ENCODE measurements around a stretch of chr10.

DNA sequence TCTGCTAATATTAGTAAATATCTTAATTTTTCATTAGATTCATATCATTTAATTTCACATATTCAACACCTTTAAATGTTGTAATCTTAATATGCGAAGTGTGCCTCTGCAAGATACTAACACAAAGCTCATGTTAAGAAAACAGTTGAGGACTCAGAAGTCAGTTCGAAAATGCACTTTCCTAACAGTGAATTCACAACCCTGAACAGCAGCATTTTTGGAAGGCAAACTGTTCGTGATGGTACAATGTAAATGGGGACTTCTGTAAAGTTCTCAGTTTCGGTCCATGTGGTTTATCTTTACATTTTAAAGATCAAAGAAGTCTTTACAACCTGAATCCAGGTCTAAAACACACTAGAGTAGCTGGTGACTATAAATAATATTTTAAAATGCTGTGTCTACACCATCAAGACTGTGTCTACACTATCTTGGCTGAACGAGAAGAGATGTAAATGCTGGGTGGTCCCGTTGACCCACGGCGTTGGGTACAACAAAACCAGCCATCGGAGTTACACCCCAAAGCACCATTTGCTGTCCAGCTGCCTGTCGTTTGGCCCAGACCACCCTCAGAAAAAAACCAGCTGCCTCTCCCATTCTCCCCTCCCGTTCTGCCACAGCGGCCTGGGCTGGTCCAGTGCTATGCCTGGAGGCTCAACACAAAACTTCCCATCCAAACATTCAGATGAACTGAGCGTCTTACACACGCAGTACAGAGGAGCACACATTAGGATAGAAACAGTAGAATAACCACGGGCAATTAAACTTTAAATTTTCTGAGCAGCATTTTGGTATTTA lies 42.9 kb downstream of the MKI67 start:
- RRBS, 2 experiments, result no CpG with 5 or more reads among the region's 15 CpGs
CAGE:
- cytosol, long polyA minus RNA, result no peak
- cytosol, long polyA plus RNA, result no peak
- long polyA plus RNA, result no peak
- nucleus, long polyA minus RNA, result no peak
- nucleus, long polyA plus RNA, result no peak

DNA sequence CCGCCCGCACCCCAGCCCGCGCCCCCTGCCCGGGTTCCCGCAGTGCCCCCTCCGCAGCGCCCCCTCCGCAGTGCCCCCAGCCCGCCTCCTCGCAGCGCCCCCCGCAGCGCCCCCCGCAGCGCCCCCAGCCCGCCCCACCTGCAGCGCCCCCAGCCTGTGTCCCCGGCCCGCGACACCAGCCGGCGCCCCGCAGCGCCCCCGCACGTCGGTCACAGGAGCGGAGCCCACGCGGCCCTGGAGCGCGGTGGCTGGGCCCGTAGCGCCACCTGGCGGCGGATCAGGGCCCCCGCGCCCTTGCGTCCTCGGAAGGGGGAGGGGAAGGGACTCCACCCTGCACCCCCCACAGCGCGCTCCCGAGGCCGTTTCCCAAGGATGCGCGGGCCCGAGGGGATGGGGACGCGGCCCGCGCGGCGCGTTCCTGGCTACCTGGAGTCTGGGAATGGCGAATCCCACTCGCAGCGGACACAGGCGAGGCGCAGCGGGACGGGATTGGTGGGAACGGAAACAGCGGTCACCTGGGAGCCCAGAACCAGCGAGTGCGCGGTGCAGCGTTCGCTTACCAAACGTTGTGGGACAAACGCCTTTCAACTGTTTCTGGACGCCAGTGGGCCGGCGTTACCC lies 23.8 kb upstream of the MKI67 start:
- RRBS, 2 experiments, result no CpG with 5 or more reads among the region's 74 CpGs
CAGE:
- cytosol, long polyA minus RNA, result no peak
- cytosol, long polyA plus RNA, result no peak
- long polyA plus RNA, result no peak
- nucleus, long polyA minus RNA, result no peak
- nucleus, long polyA plus RNA, result no peak

- RRBS, 2 experiments, result no CpG with 5 or more reads among the region's 22 CpGs
CAGE:
- cytosol, long polyA minus RNA, result no peak
- cytosol, long polyA plus RNA, result no peak
- long polyA plus RNA, result no peak
- nucleus, long polyA minus RNA, result no peak
- nucleus, long polyA plus RNA, result no peak
These were observed 71.4 kb downstream of the EBF3 start for GRCh38 chr10:129892499-129893244.

DNA sequence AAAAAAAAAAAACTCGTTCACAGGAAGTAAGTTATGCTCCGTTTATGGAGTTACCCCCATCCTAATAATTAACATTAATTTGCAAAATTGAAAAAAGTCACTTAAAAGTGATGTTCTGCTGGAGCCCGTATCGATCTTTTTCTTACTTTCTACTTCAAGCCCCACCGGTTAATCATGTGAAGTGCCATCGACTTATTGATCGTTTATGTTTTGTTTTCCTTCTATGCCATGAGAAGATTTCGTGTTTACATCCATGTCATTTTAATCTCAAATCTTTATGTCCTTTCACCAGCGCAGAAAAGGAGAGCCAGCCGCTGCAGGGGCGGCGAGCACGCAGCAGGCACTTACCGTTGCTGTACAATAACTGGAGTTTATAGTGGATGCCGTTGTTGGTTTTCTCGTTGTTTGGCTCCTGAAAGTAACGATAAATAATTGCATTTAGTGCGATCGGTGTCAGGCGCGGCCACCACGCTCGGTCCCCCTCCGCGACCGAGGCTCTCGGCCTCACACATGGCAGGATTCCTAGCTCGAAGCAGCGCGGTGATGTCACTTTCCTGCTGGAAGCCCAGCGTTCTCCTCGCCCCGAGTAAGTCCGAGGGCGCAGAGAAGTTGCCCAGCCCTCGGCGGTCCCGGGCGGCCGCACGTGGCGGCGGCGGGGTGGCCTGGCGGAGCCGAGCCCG lies 1.3 kb downstream of the EBF3 start:
- RRBS, 2 experiments, result 36 to 37% methylated on average over 8 of the region's 47 CpGs
CAGE:
- cytosol, long polyA minus RNA, result no peak
- cytosol, long polyA plus RNA, result no peak
- long polyA plus RNA, result no peak
- nucleus, long polyA minus RNA, result no peak
- nucleus, long polyA plus RNA, result no peak

GRCh38 chr10:130108819-130109410 lies 1.7 kb downstream of the C10orf143 start:
- RRBS, 2 experiments, result no CpG with 5 or more reads among the region's 6 CpGs
CAGE:
- cytosol, long polyA minus RNA, result no peak
- cytosol, long polyA plus RNA, result no peak
- long polyA plus RNA, result no peak
- nucleus, long polyA minus RNA, result no peak
- nucleus, long polyA plus RNA, result no peak

DNA sequence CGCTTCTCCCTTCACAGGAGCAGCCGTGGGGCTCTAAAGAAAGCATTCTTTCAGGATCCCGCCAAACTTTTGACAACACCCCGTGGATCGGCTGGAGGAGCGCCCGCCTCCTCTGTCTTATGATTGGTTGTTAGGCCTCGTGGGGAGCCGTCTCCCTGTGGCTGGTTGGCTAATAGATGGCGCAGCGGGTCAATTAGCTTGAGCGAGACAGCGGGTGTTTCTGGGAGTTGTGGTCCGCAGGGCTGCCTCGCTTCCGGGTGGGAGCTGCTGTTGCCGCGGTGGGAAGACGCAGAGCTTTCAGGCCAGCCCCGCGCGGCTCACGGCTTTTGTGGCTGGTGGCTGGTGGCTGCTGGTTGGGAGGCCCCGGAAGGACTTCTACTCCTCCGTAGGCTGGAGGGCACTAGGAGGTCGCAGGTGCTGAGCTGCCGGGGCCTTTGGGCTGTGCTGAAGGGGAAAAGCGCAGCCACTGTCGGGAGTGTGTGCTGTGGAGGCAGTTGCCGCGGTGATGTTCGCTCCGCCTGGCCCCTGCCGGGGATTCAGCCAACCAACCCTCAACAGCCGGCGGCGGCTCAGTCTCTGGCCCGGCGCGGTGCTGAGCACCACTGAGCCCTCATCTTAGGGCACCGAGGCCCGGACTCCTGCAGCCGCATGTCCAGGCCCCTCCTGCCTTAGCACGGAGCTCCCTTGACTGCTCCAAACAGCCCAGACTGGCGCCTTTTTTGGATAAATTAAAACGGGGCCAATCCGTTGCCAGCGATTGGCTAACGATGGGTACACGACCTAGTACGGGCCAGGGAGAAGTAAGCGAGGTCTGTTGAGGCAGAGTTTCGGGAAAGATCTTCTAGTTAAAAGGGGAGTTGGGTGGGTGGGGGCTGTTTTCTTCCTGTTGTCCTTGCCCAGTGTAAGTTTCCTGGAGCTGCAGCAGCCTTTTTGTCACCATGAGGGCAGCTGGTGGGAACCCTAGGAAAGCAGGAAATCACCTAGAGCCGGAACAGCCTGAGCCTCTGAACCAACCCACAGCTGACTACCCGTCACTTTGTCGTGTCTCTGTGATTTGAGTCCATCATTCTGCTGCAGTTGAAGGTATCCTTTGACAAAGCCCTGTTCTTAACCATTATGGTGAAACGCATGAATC lies 771 bp upstream of the C10orf143 start:
- RRBS, 2 experiments, result 1 to 2% methylated on average over 15 to 19 of the region's 57 CpGs
CAGE:
- cytosol, long polyA minus RNA, result no peak
- cytosol, long polyA plus RNA, result no peak
- long polyA plus RNA, result no peak
- nucleus, long polyA minus RNA, result start-site peak on the plus strand centred at position 867 of the sequence, 7 bp wide, 5 reads
- nucleus, long polyA plus RNA, result no peak

GRCh38 chr10:130127625-130128220 lies 8.5 kb upstream of the GLRX3 start:
- RRBS, 2 experiments, result no CpG with 5 or more reads among the region's 10 CpGs
CAGE:
- cytosol, long polyA minus RNA, result no peak
- cytosol, long polyA plus RNA, result no peak
- long polyA plus RNA, result no peak
- nucleus, long polyA minus RNA, result no peak
- nucleus, long polyA plus RNA, result no peak

DNA sequence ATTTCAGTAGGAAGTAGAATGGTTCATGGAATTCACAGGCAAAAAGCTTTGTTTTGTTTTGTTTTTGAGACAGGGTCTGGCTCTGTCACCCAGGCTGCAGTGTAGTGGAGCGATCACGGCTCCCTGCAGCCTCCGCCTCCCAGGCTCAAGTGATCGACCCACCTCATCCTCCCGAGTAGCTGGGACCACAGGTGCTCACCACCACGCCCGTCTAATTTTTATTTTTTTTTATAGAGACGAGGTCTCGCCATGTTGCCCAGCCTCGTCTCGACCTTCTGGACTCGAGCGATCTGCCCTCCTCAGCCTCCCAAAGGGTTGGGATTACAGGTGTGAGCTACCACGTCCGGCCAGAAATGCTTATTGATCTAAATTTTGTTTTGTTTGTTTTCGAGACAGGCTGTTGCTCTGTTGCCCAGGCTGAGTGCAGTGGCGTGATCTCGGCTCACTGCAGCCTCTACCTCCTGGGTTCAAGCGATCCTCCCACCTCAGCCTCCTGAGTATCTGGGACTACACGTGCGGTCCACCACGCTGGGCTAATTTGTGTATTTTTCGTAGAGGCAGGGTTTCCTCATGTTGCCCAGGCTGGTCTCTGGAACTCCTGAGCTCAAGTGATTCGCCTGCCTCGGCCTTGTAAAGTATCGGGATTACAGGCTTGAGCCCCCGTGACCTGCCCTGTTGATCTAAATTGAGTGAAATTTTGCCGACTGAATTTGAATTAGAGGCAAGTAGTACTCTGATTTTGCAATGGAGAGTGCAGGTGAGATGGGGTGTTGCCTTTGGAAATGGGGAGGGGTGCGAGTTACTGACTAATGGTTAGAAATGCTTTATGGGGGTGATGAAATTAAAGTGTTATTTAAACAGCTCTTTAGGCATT lies 1.7 kb downstream of the GLRX3 start:
- RRBS, 2 experiments, result no CpG with 5 or more reads among the region's 29 CpGs
CAGE:
- cytosol, long polyA minus RNA, result no peak
- cytosol, long polyA plus RNA, result no peak
- long polyA plus RNA, result no peak
- nucleus, long polyA minus RNA, result no peak
- nucleus, long polyA plus RNA, result no peak

DNA sequence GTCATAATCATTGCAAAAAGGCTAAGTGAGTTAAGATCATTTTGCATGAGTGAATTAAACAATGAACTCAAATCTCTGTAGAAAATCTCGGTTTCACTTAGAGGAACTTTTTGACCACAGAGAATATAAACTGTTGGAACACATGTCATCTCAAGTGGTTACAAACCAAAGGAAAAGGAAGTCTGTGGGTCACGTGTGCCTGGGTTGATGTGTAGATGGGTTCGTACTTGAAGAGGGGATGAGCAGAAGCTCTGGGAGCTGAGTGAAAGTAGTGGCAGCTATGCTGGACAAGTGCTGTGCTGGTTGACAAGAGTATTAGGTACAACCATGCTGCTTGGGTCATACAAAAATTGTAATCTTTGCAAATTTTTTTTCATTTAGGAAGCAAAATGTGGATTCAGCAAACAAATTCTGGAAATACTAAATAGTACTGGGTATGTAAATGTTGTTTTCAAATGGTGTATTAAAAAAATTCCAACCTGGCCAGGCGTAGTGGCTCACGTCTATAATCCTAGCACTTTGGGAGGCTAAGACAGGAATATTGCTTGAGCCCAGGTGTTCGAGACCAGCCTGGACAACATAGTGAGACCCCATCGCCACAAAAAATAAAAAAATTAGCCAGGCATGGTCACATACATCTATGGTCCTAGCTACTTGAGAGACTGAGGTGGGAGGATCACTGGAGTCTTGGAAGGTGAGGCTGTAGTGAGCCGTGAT lies 35.2 kb downstream of the GLRX3 start:
- RRBS, 2 experiments, result no CpG with 5 or more reads among the region's 8 CpGs
CAGE:
- cytosol, long polyA minus RNA, result no peak
- cytosol, long polyA plus RNA, result no peak
- long polyA plus RNA, result no peak
- nucleus, long polyA minus RNA, result no peak
- nucleus, long polyA plus RNA, result no peak

DNA sequence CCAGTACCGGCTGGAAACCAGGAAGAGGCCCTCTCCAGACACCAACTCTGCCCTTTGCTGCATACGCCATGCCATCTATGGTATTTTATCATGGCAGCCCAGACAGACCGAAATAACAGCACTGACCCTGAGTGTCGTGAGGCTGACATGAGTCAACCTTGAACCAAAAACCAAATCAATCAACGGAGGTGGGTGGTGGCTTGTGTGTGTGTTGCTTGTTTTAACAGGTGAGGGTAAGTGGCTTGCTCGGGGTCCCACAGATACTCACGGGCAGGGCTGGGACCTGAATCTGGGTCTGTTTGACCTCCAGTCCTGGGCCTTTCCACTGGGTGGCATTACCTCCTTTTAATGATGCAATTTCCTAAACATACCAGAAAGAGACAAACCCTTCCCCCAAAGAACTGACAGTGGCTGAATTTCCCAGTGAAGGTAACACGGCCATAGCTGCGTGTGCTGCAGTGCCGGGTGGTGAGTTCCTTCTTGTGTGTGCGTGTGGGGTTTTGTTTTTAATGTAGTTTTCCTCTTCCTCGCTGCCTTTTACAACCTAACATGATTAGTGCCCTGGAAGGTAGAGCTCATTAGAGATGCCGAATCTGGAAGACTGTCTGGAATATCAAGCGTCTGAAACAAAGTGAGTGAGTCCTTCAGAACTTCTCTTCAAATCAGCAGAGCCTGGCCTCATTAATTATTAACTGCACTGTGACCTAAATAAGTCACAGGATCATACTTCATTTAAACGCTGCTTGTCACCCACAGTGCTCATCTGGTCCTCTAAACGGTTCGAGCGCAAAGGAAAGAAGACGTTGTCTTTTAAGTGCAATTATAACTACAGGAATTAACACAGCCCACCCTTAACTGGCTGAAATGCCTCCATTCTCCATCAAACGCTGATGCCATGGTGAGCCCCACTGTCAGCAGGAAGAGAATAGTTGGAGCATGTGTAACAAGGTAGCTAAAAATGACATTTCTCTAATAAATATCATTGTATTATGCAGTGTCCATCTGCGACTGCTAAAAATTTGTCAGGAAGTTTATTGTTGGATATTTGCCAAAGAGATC lies 166.1 kb upstream of the TCERG1L start:
- RRBS, 2 experiments, result no CpG with 5 or more reads among the region's 21 CpGs
CAGE:
- cytosol, long polyA minus RNA, result no peak
- cytosol, long polyA plus RNA, result no peak
- long polyA plus RNA, result no peak
- nucleus, long polyA minus RNA, result no peak
- nucleus, long polyA plus RNA, result no peak

DNA sequence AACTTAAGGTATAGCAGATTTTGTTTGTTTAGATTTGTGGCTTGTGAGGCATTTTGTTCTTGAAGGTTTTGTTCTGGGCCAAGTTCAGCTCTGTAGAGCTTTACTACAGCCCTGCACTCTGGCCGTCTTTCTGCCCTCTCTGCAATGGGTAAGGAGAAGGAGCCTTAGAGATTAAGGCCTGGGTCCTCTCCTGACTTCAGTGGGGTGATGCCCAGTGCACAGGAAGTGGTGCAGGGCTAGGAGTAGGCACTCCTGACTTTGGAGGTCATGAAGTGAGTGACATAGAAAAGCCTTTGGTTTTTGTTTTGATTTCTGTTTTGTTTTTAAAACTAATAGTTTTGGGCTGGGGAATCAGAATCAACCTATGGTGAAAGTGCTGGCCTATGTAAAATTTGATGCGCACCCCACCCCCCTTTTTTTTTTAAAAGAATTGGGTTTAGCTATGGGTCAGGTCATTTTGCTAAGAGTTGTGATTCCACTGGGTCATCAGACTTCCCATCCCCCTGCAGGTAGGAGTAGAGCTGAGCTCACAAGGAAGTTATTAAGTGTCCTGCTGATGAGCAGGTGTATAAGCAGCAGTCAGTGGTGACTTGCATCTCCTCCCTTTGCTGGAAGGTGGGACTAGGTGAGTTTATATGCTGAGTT lies 3.9 kb downstream of the PPP2R2D start:
- RRBS, 2 experiments, result no CpG with 5 or more reads among the region's 2 CpGs
CAGE:
- cytosol, long polyA minus RNA, result no peak
- cytosol, long polyA plus RNA, result no peak
- long polyA plus RNA, result no peak
- nucleus, long polyA minus RNA, result no peak
- nucleus, long polyA plus RNA, result no peak

DNA sequence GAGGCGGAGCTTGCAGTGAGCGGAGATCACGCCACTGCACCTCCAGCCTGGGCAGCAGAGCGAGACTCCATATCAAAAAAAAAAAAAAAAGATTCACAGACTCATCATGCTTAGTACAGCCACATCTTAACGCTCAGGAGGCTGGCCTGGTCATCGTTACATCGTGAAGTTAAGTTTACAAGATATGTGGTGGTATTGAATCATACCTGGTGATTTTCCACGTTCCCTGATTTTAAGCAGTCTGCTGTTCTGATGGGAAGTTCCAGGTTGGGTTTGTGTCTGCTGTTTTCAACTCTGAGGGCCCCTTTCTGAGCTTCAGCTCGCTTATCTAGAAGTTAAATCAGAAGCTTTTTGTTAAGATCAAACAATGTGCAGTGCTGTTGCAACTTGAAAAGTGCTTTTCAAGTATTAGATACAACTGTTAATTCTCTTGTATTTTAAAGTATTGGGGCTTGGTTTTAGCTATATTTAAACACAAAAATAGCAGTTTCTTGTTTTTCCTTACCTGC lies 6.9 kb downstream of the PPP2R2D start:
- RRBS, 2 experiments, result no CpG with 5 or more reads among the region's 9 CpGs
CAGE:
- cytosol, long polyA minus RNA, result no peak
- cytosol, long polyA plus RNA, result no peak
- long polyA plus RNA, result no peak
- nucleus, long polyA minus RNA, result no peak
- nucleus, long polyA plus RNA, result no peak

- RRBS, 2 experiments, result no CpG with 5 or more reads among the region's 31 CpGs
CAGE:
- cytosol, long polyA minus RNA, result no peak
- cytosol, long polyA plus RNA, result no peak
- long polyA plus RNA, result no peak
- nucleus, long polyA minus RNA, result no peak
- nucleus, long polyA plus RNA, result no peak
These were observed 17.5 kb downstream of the PPP2R2D start for GRCh38 chr10:131917950-131918975.

- RRBS, 2 experiments, result no CpG with 5 or more reads among the region's 12 CpGs
CAGE:
- cytosol, long polyA minus RNA, result no peak
- cytosol, long polyA plus RNA, result no peak
- long polyA plus RNA, result no peak
- nucleus, long polyA minus RNA, result no peak
- nucleus, long polyA plus RNA, result no peak
These were observed 38.6 kb downstream of the PPP2R2D start for GRCh38 chr10:131939491-131939801.

GRCh38 chr10:131948835-131949859 lies 32.6 kb downstream of the BNIP3 start:
- RRBS, 2 experiments, result 94 to 97% methylated on average over 4 of the region's 23 CpGs
CAGE:
- cytosol, long polyA minus RNA, result no peak
- cytosol, long polyA plus RNA, result no peak
- long polyA plus RNA, result no peak
- nucleus, long polyA minus RNA, result no peak
- nucleus, long polyA plus RNA, result no peak

- RRBS, 2 experiments, result no CpG with 5 or more reads among the region's 26 CpGs
CAGE:
- cytosol, long polyA minus RNA, result no peak
- cytosol, long polyA plus RNA, result no peak
- long polyA plus RNA, result start-site peak on the minus strand at chr10:131973899-131973946, 614 and 385 reads in 2 replicates
- nucleus, long polyA minus RNA, result no peak
- nucleus, long polyA plus RNA, result no peak
These were observed 8.1 kb downstream of the BNIP3 start for GRCh38 chr10:131973433-131974148.

DNA sequence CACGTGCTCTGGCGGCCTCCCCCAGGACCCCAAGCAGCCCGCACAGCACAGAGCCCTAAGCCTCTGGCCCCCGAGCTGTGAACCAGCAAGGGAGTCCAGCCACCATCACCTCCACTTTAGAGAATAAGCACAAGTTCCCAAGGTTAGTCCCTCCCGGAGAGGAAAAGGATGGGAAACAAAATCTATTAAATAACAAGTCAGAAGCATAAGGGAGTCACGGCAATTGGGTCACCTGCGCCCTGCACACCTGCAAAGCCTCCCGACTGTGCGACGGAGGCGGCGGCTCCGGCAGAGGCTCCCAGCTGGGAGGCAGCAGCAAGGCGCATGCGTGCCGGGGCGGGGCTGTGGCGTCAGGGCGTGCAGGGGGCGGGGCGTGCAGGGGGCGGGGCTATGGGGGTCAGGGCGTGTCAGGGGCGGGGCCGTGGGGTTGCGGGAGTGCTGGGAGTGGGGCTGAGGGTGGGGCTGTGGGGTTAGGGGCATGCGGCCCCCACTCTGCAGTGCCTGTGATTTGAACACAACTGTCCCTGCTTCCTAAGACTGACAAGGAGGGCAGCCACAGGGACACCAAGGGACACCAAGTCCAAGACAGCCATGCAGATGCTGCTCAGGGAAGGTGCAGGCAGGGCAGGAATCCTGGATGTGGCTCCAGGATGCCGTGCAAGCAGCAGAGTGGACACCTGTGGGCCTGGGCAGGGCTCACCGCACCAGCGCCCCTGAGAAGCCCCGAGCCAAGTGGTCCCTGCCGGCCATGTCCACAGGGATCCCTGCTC lies 58.8 kb downstream of the STK32C start:
- RRBS, 2 experiments, result 77 to 83% methylated on average over 4 to 5 of the region's 32 CpGs
CAGE:
- cytosol, long polyA minus RNA, result no peak
- cytosol, long polyA plus RNA, result no peak
- long polyA plus RNA, result no peak
- nucleus, long polyA minus RNA, result no peak
- nucleus, long polyA plus RNA, result no peak

- RRBS, 2 experiments, result no CpG with 5 or more reads among the region's 16 CpGs
CAGE:
- cytosol, long polyA minus RNA, result no peak
- cytosol, long polyA plus RNA, result no peak
- long polyA plus RNA, result no peak
- nucleus, long polyA minus RNA, result no peak
- nucleus, long polyA plus RNA, result no peak
These were observed 3.5 kb upstream of the STK32C start for GRCh38 chr10:132311223-132311695.

DNA sequence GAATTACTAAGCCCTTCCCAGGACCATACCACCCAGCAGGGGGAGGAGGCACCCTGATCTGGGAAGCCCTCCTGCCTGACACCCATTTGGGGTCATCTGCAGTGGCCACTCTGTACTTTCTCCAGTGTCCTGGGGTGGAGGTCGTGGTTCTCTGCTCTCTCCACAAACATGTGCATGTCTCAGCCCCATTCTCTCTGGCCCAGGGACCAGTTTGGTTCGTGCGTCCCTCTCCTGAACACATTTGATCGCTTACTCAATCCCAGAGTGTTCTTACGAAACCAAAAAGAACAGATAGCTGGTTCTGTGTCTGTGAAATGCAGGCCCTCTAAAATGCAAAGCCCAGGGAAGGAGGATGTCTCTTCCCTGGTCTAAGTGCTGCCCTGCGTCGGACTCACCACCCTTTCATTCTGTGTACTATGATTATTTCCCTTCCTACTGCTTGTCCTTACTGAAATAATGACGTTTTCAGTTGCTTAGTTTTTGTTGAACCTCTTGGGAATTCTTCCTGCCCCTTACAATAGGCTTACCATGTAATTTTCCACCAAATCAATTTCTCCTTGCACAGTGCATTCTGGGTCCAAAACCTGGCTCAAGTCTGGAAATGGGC lies 9.2 kb upstream of the LRRC27 start:
- RRBS, 2 experiments, result no CpG with 5 or more reads among the region's 8 CpGs
CAGE:
- cytosol, long polyA minus RNA, result no peak
- cytosol, long polyA plus RNA, result no peak
- long polyA plus RNA, result no peak
- nucleus, long polyA minus RNA, result no peak
- nucleus, long polyA plus RNA, result no peak

- RRBS, 2 experiments, result 30 to 40% methylated on average over 2 of the region's 24 CpGs
CAGE:
- cytosol, long polyA minus RNA, result no peak
- cytosol, long polyA plus RNA, result no peak
- long polyA plus RNA, result no peak
- nucleus, long polyA minus RNA, result no peak
- nucleus, long polyA plus RNA, result no peak
These were observed 5.0 kb downstream of the LRRC27 start for GRCh38 chr10:132336719-132337737.

All from HepG2 (cell line).